ENCODE data around the genes SLC30A1, PACC1 and NENF.

GRCh38 chr1:211345675-211346099 is 19.1 kb downstream of the TRAF5 start:
- PRO-cap, result no peak

- PRO-cap, result unidirectional peak, minus-strand start at chr1:211416907
These were observed 75.1 kb downstream of the RD3 start for GRCh38 chr1:211416691-211417491.

DNA sequence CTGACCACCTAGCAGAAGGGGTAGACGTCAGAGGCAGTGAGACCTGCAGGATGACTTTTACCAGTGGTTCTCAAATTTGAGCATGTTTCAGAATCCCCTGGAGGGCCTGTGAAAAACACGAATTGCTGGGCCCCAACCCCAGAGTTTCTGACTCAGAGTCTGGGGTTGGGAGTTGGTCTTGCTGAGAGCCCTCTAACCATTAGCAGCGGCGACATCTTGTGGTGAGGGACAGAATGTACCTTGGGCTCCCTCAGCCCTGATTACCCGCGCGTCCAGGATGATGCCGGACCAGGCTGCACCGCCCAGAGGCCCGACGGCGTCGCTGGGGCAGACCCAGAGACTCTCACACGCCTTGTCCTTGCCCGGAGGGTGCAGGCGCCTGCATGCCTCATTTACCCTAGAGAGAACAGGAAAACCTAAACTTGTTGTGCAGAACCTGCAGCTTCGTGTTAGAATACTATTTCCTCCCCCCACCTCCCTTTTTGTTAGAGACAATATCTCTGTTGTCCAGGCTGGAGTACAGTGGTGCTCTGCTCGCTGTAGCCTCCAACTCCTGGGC is 22.1 kb upstream of the RD3 start:
- PRO-cap, result no peak

- PRO-cap, result no peak
These were observed 30.1 kb downstream of the SLC30A1 start for GRCh38 chr1:211548538-211549518.

DNA sequence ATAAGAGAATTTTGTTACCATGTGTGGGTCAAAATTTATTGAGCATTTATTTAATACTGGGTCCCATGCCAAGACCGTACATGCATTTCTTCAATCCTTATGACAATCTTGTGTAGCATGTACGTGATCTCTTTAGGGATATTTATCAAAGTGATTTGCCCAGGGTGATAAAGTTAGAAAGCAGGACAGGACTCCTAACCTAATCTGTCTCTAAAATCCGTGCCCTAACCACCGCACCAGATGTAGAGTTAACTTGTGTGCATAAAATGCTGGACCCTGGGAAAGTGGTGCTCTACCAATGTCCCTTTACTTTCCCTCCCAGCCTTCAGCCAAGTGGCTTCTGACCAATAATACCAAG is 18.4 kb downstream of the SLC30A1 start:
- PRO-cap, result no peak

GRCh38 chr1:211572046-211572850 is 6.7 kb downstream of the SLC30A1 start:
- PRO-cap, result no peak

DNA sequence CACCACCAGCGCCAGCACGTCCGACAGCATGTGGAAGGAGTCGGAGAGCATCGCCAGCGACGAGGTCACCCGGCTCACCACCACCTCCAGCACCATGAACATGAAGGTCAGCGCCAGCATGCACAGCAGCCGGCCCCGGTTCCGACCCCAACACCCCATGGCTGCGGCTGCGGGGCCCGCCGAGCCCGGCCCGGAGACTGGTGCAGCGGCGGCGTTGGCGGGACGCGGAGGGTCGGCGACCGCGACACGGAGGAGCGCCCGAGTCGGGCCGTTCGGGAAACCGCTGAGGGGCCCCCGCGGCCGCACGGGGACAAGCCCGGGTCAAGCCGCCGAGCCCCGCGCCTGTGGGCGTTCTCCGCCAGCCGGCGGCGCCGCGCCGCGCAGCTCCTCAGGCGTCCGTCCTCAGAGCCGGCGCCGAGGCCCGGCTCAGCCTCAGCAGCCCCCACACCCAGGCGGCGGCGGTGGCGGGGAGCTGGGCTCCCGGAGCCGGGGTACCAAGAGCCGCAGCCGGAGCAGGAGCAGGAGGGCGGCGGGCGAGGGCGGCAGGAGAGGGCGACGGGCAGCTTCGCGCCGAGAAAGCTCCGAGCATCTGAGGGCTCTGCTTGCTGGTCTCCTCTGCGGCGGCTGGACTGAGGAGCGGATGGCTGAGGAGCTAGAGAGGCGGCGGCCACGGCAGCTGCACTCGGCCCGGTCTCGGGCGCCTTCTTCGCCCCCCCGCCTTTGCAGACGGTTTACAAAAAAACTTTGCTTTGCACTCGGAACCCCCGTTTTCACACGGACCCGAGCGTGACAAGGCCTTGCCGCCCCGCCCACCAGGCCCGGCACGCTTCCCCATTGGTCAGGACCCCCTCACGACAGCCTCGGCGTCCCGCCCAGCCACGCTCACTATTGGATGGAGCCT is at the start of gene SLC30A1:
TSS of gene SLC30A1 (minus strand) at position 708 of the 901 bp plus-strand sequence.
- PRO-cap, result unidirectional peak, plus-strand start at position 498 of the sequence; bidirectional peak, plus-strand start outside the sequence, minus-strand start at position 726 of the sequence

DNA sequence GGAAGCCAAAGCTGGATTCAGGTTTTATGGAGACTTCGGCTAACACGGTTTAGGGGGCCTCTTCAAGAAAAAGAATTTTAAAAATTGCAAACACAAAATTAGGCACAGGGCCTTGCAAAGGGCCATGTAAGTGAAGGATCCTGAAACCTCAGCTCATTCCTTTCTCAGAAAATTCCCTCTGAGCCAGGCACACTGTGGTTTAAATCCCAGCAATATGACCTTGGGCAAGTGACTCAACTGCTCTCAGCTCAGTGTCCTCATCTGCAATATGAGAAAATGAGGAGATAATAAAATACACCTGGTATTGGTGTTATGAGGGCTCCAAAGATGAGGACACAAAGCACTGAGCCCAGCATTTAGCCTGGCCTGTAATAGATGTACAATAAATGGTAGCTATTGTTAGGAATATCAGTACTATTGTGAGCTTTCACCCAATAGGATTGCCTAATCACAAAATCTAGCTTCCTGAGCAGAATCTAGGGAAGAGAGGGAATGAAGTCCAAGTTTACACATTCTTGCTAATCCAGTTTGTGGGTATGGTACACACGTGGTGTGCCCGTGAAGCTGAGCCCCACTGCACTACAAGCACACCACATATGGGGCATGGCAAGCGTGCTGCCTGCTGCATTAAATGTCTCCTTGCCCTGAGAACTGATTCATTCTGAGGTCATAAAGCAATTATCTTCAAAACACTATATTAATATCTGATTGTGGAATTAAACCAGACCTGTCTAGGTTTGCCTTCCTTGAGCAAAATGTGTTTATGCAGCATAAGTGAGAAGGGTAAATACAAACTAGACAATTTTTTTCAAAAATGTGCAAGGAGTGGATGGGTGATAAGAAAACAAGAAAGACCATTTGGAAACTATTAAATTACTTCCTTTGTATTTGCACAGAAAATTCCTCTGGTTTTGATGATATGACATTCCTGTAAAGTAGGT is 24.3 kb upstream of the SLC30A1 start:
- PRO-cap, result no peak

- PRO-cap, result no peak
These were observed 28.5 kb upstream of the SLC30A1 start for GRCh38 chr1:211607443-211607885.

GRCh38 chr1:211734688-211735227 is 59.3 kb upstream of the NEK2 start:
- PRO-cap, result no peak

DNA sequence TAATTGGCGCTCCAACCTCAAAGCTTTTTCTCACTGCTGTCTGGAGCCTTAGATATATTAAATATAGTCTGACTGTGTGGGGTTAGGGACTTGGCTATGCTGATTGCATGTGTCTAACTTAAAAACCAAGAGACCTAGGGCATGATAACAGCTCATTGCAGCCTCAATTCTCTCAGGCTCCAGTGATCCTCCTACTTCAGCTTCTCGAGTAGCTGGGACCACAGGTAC is 64.8 kb upstream of the NEK2 start:
- PRO-cap, result no peak

- PRO-cap, result no peak
These were observed 4.0 kb downstream of the LPGAT1 start for GRCh38 chr1:211826453-211827126.

DNA sequence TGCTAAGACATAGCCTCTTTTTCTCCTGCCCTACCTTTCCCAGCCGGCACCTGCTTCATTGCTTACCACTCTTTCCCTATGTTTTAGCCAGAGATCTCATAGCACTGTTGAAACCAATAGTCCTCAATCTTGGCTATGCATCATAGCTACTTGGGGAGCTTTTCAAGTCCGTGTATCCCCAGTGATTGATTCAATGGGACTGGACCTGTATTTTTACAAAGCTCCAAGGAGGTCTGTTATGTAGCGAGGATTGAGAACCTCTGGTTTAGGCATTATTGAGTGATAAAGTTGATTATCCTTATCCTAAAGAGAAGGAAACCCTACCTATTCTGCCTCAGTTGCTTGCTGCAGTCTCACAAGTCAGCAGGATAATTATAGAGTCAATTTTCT is 52.4 kb downstream of the DTL start:
- PRO-cap, result no peak

- PRO-cap, result no peak
These were observed 72.0 kb downstream of the DTL start for GRCh38 chr1:212107425-212108144.

GRCh38 chr1:212261468-212261882 is 23.7 kb upstream of the PPP2R5A start:
- PRO-cap, result no peak

GRCh38 chr1:212310157-212310470 is 24.9 kb downstream of the PPP2R5A start:
- PRO-cap, result no peak

GRCh38 chr1:212348966-212349566 is 63.9 kb downstream of the PPP2R5A start:
- PRO-cap, result no peak

- PRO-cap, result bidirectional peak, plus-strand start at chr1:212415086, minus-strand start at chr1:212414869
These were observed at the start of gene PACC1 for GRCh38 chr1:212414226-212415403. Gene PACC1, minus strand, starts transcription at chr1:212414886.

- PRO-cap, result bidirectional peak, plus-strand start at chr1:212432883, minus-strand start at chr1:212432802
These were observed at the start of gene NENF for GRCh38 chr1:212432646-212433203. Gene NENF, plus strand, starts transcription at chr1:212432920.

- PRO-cap, result bidirectional peak, plus-strand start at chr1:212477413, minus-strand start at chr1:212477270
These were observed 44.4 kb downstream of the NENF start for GRCh38 chr1:212476972-212477595.

Measured in paraaortic lymph node (tissue), 1 donor.